Pericardium fibroblast (primary cell): ENCODE measurements around the genes MRPL9, TDRKH, RORC, C2CD4D and TCHHL1.

DNA sequence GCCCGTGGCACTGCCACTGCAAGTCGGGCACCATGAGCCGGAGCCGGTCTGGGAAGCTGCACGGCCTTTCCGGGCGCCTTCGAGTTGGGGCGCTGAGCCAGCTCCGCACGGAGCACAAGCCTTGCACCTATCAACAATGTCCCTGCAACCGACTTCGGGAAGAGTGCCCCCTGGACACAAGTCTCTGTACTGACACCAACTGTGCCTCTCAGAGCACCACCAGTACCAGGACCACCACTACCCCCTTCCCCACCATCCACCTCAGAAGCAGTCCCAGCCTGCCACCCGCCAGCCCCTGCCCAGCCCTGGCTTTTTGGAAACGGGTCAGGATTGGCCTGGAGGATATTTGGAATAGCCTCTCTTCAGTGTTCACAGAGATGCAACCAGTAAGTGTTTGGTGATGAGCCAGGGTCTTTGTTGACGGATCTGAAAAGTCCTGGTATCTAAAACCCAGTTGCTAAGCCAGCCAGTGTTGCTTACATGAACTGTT is 961 bp downstream of the C1orf56 start:
- RAMPAGE, long total RNA = no peak

GRCh38 chr1:151057773-151058125 is 1.7 kb downstream of the CDC42SE1 start:
- RAMPAGE, long total RNA = no peak

GRCh38 chr1:151131913-151132652 is 14.3 kb downstream of the SEMA6C start:
- RAMPAGE, long total RNA = no peak

- RAMPAGE, long total RNA = no peak
These were observed 572 bp downstream of the SCNM1 start for GRCh38 chr1:151166362-151167070.

GRCh38 chr1:151198194-151198484 is 213 bp upstream of the PIP5K1A start:
- RAMPAGE, long total RNA = no peak

DNA sequence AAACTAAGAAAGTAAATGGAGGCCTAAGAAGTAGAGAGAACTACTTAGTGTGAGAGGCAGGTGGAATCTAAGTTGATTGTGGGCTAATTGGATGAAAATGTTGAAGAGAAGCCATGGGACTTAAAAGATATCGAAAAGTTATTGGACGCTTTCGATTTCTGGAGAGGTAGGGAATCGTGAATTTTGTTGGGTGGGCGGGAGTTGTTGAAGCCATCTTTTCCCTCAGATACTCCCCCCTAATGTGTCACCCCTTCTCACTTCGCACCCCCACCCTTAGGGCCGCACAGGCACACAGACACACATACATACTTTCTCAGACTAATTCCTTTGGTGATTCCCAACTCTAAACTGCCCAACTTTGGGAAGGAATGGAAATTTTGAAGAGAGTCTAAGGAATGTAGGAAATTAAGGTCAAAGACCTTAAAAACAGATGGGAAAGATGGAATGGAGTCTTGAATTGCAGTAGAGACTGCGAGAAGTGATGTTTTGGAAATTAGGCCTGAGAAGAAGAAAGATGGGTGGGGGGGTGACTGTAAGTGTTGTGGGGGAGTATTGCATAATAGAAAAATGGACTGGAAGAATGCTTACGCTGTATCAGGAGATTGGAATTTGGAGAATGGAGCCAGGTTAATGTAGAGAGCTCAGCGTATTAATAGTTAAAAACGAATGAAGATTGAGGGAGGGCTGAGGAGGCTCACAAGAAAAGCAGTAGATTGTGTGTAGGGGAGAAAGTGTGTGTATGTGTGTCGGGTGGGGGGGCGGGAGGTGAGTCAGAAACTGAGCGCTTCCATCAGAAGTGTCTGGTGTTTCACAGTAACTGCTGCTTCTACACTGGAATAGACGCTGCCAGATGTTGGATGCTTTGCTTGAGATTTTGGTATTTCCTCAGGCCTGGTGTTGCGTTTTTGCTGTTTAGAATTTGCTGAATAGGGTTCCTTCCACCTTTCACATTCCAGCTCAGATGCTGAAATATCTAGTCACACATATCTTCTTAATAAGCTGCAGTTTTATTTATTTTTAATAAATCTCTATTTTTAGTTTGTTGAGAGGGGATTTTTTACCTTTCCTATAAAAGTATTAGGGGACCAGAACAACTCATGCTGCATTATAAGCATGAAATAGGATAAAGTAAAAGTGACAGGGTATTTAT is 1.7 kb downstream of the PIP5K1A start:
- RAMPAGE, long total RNA = no peak

- RAMPAGE, long total RNA = no peak
These were observed 11.5 kb downstream of the ZNF687 start for GRCh38 chr1:151293579-151294058.

DNA sequence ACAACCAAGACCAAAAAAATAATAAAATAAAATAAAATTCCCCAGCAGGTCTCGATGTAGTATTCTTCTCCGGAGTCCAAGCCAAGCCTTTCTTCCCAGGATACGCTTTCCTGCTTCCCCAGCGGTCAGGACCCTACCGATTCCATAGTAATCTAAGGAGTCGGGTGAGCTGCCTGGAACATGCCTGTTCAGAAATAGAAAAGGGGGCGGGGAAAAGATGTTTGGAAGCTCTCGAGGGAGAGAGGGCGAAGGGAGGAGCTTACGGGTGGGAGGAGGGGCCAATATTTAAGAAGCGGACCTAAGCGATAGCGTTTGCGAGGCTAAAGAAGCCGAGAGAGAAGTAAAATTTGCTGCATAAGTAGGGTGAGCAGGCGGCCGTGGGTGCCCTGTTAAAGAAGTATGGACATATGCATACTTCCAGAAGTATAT is 302 bp upstream of the PI4KB start:
- RAMPAGE, long total RNA = no peak

- RAMPAGE, long total RNA = no peak
These were observed 2.8 kb downstream of the RFX5 start for GRCh38 chr1:151344231-151344637.

GRCh38 chr1:151508907-151509310 is 2.3 kb upstream of the CGN start:
- RAMPAGE, long total RNA = no peak

DNA sequence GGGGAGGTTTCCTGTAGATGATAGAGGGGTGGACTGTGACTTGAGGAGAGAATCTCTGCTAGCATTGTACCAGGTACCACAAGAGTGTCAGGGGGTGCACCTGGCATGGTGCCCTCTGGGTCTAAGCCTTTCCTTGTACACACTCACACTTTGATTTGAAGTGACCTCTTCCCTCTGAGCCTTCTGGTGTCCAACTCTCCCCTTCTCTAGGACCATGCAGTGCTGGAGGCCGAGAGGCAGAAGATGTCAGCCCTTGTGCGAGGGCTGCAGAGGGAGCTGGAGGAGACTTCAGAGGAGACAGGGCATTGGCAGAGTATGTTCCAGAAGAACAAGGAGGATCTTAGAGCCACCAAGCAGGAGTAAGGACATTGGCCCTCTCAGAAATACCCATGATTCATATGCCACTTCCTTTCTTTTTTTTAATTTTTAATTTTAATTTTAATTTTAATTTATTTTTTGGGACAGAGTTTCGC is 14.3 kb downstream of the CGN start:
- RAMPAGE, long total RNA = no peak

- RAMPAGE, long total RNA = start-site peak on the minus strand at chr1:151763482-151763497, 457 and 111 reads in 2 replicates
These were observed at the start of gene MRPL9 for GRCh38 chr1:151763293-151764171. MRPL9 (minus strand) TSS chr1:151763496.

- RAMPAGE, long total RNA = no peak
These were observed 4.9 kb upstream of the MRPL9 start for GRCh38 chr1:151767966-151768887.

DNA sequence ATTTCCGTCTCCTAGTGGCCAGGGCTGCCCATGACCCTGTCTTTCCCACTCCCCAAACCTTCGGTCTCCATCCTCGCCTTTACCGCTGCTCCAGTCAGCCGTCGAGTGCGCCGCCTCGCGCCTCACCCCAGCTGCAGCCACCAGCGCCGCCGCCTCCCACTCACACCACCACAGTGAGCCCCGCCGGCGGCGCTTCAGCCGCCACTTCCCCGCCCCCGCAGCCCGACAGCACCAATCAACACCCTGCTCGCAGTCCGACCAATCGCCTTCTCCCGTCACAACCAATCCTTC is at the start of gene TDRKH:
TDRKH (minus strand) TSS at position 179 of the 291 bp plus-strand sequence.
- RAMPAGE, long total RNA = start-site peak on the minus strand centred at position 192 of the sequence, 45 bp wide, 23 and 6 reads in 2 replicates

- RAMPAGE, long total RNA = no peak
These were observed 4.1 kb downstream of the RORC start for GRCh38 chr1:151827469-151828003.

- RAMPAGE, long total RNA = no peak
These were observed at the start of gene RORC for GRCh38 chr1:151831406-151832157. RORC (minus strand) TSS chr1:151831802.

- RAMPAGE, long total RNA = no peak
These were observed at the start of gene C2CD4D for GRCh38 chr1:151839468-151840461. C2CD4D (minus strand) TSS chr1:151839820.

DNA sequence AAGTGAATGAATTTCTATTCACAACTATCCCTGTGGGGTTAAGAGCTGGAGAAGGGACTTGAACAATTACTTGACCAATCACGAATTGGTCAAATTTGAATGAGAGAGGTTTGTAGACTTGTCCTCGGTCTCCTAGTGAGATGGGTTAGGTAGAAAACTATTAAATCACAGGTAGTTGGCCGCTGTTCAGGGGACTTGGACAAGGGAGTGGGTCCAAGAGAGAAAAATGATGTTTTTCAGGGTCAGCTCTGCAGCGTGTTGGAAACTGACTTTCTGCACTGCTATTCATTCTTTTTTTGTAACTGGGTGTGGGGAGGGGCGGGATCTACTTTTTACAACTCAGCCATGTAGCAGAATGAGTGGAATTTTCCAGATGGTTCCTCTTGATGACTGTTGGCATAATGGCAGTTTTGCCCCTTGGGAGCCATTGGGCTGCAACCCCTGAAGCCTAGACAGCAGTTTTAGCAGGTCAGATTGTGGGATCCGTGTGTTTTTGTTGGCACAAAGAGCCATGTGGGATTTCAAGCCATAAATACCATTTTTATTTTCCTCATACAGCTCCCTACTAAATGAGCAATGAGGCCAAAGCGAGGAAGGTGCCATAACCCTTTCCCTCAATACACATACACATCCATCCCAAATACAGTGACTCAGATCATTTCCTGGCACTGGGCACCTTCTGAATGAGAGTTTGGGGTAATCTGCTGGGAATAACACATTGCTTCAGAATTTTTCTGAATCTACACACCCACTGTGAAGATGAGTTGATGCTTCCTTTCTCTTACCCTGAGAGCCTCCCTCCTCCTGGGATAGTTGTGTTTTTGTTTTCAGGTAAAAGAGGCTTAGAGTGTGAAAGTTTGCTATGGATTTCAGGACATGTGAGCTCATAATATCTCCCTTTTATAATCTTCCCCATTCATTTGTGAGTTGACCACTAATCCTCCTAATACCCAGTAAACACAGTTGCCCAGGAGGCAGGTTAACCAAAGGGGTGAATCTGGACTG is 13.3 kb downstream of the S100A10 start:
- RAMPAGE, long total RNA = no peak

- RAMPAGE, long total RNA = no peak
These were observed 10.8 kb downstream of the S100A10 start for GRCh38 chr1:151982722-151983496.

DNA sequence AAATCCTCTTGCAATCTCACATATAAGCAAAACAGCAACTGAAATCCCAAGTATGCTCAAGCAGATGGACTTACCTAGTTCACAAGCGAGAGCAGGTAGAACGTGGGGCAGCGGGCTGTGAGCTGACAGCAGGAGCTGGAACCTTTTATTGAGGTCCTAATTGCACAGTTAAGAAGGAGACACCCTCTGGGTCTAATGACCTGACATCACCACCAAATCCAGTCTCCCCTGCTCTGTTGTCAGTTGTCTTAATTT is at the start of gene TCHHL1:
TCHHL1 (minus strand) TSS at position 119 of the 255 bp plus-strand sequence.
- RAMPAGE, long total RNA = no peak